ENCODE data around the genes RSPH10B and ZNF853.

DNA sequence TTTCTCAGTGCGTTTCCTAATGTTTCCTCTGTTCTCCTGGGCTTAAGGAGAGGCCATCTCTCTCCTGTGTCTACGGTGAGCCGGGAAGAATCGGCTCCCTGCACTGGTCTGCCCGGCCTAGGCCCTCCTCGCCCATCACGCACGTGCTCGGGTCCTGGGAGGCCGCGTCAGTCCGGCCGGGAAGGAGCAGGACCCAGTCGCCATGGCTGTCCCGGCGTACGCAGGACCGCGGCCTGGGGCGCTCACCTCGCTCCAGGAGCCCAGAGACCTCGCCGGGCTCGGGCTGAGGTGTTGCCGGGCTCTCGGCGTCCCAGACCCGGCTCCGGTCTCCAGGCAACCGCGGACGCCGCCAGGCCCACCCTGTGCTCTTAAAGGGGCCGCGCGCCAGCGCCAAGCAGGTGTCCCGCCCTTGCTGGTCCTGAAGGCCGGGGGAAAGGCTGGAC lies at the start of gene RSPH10B:
Gene RSPH10B (minus strand): TSS at position 318 of the 443 bp plus-strand sequence.
- PRO-cap, result no peak

- PRO-cap, result no peak
Measured at GRCh38 chr7:6038314-6038850, 7.2 kb downstream of the ANKRD61 start.

- PRO-cap, result no peak
Measured at GRCh38 chr7:6162016-6163261, 57.7 kb downstream of the USP42 start.

DNA sequence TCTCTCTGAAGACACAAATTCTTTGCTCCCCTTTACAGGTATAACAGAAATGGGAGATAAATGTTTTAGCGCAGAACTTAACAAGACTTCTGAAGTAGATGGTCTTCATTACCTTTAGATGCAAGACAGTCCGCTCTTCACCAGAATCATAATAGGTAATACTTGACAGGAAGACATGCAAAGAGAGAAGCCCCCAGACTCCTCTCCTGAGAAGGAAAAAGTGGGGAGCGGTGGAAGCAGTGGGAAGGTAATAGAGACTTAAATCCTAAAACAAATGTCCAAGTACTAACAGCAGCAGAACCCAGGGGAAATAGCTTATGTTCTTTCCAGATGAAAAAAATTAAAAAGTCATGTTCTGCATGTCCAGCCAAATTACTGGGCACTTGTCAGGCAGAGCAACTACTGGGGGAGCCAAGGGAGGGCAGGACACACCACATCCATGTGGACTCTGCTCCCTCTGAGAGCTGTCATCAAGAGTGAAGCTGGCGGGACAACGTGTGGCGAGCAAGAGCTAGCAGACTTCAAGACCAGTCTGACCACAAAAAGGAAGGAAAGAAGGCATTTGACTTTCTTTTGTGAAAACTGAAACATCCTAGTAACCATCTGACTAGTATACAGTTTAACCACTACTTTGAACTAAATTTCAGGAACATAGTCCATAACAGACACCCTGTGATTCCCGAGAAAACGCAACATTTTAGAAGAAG lies 15.9 kb downstream of the CYTH3 start:
- PRO-cap, result no peak

GRCh38 chr7:6419167-6419843 lies 28.4 kb downstream of the DAGLB start:
- PRO-cap, result no peak

GRCh38 chr7:6424483-6424868 lies 23.3 kb downstream of the DAGLB start:
- PRO-cap, result no peak

GRCh38 chr7:6614921-6615820 lies at the start of gene ZNF853:
Gene ZNF853 (plus strand): TSS chr7:6615610.
- PRO-cap, result no peak

GRCh38 chr7:6642122-6642550 lies 5.0 kb downstream of the ZNF316 start:
- PRO-cap, result no peak

DNA sequence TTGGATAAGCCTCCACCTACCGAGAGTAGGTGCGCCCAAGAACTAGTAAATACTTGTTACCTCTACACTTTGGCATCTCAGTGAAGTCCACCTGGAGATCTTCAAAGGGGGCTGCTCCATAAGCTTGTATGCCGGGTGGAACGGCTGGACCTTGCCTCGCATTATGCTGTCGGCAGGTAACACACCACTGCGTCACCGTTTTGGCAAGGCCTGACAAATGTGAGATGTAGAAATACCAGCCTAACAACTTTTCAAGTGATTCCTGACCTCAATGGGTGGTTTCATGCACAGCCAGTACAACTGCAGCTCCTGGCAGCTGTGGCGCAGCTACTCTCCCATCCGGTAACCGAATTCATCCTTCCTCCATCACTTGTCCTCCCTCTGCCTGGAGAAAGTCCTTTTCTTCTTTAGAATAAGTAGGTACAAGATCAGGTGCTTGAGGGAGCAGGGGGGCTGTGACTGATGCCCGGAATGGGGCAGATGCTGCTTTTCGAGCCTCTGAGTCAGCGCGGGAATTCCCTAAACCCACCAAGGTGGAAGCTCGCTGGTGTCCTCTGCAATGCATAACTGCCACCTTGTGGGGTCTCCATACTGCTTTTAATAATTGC lies 127.8 kb upstream of the CCZ1B start:
- PRO-cap, result no peak

- PRO-cap, result no peak
Measured at GRCh38 chr7:7221176-7222186, 39.1 kb downstream of the C1GALT1 start.

DNA sequence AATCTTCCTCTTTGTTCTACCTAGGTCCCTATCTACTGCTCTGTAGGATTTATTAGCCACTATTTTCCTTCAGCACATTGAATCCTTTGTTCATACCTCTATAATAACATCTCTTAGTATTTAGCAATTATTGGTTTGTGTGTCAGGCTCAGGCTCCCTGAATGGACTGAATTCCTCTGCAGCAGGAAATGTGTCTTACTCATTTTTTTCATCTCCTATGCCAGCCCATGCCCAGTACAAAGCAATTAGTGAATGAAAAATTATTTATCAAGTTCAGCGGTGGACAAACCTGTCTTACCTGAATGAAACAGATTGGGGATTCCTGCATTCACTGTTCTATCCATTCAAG lies 53.7 kb downstream of the C1GALT1 start:
- PRO-cap, result no peak

- PRO-cap, result no peak
Measured at GRCh38 chr7:7238323-7239114, 56.2 kb downstream of the C1GALT1 start.

GRCh38 chr7:7260771-7261281 lies 78.5 kb downstream of the C1GALT1 start:
- PRO-cap, result no peak

DNA sequence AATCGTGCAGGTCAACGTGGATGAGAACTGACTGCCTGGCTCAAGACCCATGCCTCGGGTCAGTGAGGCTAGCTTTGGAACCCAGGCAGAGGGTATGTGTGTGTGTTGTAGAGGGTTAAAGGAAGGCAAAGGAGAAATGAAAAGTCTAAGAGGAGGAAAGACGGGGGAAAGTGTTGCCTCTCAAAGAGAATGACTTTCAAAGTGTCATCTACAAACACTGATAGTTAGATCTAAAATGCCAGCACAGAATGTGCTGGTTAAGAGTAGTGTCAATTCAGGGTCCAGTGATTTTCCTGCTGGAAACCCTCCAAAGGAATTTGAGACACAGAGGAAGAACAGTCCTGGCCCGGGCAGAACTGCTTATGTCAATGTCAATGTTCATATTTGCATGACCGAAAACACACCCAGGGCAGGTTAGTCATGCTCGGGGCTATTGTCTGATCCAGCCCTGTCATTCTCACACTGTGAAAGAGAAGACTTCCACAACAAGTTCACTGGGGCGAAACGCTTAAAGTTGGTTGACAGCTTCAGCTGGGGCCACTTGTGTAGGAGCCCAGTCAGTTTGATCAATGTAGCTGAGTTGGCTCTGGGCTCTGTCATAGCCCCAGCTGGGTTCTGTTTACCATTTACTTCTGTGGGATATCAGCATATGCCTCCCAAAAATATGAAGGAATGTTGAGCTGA lies 139.3 kb downstream of the C1GALT1 start:
- PRO-cap, result unidirectional peak, plus-strand start at position 460 of the sequence

GRCh38 chr7:7512937-7513242 lies 22.8 kb downstream of the COL28A1 start:
- PRO-cap, result no peak

- PRO-cap, result no peak
Measured at GRCh38 chr7:7867046-7867408, 101.6 kb upstream of the GLCCI1 start.

DNA sequence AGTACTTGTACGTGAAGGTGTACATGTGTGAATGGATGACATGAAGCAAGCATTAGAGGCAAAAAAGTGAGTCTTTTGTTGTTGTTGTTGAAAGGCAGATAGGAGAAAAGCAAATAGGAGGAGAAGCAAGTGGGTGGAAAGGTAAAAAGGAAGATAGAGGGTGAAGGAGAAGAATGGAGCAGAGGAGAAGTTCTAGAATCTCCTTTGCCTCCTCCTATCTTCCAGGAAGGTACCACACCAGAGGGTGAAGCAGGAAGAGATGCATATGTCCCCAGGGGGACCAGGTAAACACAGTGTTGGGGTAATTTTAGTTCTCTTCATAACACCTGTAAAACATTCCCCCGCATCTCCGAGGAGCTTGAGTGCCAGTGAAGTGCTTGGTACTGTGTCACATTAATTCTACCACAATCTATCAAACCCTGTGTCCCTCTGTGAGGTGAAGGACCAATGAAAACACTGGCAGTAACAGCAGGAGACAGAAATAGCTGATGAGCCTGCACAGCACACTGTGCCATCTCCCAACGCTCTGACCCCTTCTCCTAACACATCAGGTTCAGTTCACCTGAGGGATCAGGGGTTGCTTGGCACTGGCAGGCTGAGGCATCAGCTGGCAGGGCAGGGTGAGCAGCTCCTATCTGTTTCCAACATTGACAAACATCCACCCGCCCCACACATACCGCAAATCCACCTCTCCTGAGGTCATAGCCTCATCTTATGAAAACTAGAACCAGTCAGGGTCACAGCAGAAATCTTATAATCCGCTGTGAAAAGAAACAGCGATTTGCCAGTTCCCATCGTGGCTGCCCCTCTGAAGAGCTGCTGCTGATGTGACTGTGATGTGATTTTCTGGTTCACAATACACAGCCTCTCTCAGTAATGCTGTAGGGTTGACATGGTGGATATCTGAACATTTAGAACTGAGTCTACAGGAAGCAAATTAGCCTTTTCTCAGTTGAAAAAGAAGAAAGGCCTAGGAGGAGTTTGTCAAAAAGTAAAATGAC lies 121.0 kb downstream of the ICA1 start:
- PRO-cap, result no peak

GRCh38 chr7:8143432-8144440 lies 118.2 kb downstream of the ICA1 start:
- PRO-cap, result bidirectional peak, plus-strand start at chr7:8143777, minus-strand start at chr7:8143805; bidirectional peak, plus-strand start at chr7:8144324, minus-strand start at chr7:8144096

DNA sequence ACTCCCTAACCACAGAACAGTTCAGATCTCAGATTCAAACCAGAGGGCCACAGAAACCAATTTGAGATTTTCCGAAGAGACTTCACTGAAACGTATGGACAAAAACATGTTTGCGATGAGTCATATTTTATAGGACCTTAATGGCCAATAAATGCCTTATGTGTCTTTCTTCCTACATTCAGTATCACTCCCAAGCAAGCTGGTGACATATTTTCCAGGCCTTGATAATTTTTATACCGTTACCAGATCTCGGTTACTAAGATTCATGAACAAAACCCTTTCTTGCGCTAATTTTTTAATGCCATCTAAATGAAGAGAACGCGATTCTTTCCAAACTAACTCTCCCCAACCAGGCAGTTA lies 1.1 kb downstream of the ICA1 start:
- PRO-cap, result no peak

- PRO-cap, result no peak
Measured at GRCh38 chr7:8283990-8284607, 22.1 kb upstream of the ICA1 start.

Measured in bronchial lymph node (tissue), 1 donor.